ENCODE measurements around a stretch of chr12.

- PRO-cap, 2 experiments: no peak in any of the 2 experiments
These were observed 9.4 kb upstream of the C12orf75 start for GRCh38 chr12:105321041-105321499.

DNA sequence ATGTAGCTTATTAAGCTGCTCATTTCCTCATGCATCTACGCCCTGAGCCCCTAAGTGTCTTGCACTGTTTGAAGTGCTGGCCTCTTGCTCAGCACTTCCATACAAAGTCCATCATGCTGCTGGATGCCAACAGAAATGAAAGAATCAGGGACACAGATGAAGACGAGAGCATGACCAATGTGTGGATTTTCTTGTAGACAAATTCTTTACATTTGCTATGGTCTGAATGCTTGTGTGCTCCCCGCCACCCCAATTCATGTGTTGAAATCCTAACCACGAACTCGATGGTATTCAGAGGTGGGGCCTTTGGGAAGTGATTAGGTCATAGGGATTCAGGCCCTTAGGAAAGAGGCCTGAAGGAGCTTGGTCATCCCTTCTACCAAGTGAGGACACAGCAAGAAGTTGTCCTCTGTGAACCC, 54.5 kb downstream of the C12orf75 start:
- PRO-cap, 2 experiments: no peak in any of the 2 experiments

GRCh38 chr12:106080354-106080777, 58.4 kb downstream of the NUAK1 start:
- PRO-cap, 2 experiments: no peak in any of the 2 experiments

DNA sequence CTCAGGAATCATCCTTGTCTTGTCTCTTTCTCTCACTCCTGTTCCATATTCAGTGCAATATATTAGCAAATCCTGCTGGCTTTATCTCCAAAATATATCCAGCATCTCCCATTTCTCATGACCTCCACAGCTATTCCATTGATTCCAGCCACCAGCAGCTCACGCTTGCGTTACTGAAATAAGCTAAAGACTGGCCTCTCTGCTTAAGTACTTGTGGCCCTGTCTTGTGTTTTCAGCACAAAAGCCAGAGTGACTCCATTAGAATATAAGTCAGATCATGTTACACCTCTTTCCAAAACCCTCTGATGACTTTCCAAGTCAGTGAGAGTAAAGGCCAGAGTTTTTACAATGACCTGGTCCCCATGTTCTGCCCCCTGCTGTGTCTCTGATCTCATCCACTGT, 6.8 kb upstream of the CKAP4 start:
- PRO-cap, 2 experiments: no peak in any of the 2 experiments

DNA sequence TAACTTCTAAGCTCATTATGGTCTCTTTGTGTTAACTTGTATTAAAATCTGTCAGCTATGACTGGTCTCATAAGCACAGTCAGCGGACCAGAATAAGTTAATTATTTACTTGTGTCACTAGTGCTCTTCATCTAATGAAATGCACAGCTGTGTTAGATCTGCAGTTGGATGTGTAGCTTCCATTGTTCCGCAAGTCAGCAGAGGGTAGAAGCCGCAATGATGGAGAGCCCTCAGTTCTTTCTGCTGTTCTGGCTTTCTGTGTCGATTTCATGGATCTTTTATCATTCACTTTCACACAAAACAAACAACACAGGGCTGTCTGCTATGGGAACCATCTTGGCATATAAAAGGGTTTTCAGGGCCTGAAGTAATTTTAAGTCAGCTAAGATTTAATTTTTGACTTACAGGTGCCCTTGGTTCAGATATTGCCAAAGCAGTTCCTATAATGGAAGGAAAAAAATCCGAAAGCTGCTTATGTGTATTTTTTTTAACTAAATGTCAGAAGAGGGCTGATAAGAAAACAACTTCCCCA, 89.2 kb upstream of the RFX4 start:
- PRO-cap, 2 experiments: no peak in any of the 2 experiments

- PRO-cap, 2 experiments: no peak in any of the 2 experiments
These were observed 50.1 kb downstream of the RFX4 start for GRCh38 chr12:106633015-106633257.

DNA sequence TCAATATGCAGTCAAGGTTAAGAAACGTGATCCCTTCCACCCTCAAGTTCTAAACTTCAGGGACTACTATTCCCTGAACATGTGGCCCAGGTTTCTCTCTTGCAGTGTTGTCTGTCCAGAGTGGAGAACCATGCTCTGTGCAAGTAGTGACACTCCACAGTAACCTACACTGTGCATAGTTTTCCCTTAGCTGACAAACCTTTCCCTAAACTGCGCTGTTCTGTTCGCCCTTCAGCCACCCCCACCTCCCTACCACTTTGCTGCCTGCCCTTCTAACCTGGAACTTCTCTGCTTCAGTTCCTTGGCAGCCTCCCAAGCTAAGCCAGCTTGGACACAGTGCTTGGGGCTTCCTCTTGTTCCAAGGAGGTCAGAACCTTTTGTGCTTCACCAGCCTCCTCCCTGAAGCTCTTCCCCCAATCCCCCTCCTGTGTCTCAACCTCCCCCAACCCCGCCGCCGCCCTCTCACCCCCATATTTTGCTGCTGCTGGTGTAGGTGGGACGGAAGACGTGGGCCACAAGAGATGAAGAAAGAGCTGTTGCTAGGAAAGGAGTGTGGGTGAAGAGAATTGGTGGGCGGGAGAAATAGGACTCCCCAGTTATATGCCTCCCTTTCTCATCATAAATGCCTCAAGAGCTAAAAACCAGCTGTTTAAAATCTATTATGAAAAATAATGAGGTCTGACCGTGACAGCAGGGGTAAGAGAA, 8.1 kb upstream of the RIC8B start:
- PRO-cap, 2 experiments: no peak in any of the 2 experiments

DNA sequence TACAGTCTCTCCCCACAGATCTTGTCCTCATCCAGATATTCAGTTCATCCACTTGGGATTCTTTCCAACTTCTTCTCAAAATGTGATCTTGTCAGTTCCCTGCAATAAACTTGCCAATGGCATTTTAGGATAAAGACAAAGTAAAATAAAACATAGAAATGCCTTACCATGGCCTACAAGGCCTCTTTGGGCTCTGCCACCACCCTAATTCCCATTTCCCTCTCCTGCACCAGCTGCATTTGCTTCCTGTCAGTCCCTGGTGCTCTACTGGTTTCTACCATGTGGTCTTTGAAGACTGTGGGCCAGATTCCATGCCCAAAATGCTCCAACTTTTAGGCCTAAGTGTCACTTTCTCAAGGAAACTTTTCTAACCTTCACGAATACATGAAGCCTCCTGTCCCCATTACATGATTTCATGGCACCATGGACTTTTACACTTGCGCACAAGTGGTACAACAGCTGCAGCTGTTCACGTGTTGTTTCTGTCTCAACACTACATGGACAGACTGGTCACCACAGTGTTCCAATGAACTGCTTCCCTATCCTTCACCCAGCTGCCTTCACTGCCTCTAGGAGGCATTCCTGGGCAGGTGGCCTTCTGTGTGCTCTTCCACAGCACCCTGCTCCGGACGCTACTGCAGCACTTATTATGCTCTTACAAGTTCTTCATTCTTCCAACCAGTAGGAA, 1.7 kb downstream of the MTERF2 start:
- PRO-cap, 2 experiments: no peak in any of the 2 experiments

DNA sequence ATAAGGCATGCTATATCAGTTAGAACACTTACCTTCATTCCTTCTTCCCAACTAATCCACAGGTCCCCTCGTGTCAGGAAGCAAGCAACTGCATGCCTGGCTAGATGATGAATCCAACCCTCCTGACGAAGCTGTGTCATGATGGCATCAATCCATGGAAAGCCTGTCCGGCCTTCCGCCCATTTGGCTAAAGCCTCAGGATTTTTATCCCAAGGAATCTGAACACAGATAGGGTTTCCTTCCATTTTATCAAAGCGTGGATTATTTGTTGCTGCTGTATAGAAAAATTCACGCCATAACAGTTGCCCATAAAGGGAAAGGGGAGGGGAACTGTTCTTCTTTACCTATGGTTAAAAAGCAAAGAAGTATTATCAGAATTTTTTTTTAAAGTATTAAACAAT, 12.6 kb upstream of the MTERF2 start:
- PRO-cap, 2 experiments: no peak in any of the 2 experiments

- PRO-cap, 2 experiments: no peak in any of the 2 experiments
These were observed 14.8 kb downstream of the CRY1 start for GRCh38 chr12:107078567-107079029.

DNA sequence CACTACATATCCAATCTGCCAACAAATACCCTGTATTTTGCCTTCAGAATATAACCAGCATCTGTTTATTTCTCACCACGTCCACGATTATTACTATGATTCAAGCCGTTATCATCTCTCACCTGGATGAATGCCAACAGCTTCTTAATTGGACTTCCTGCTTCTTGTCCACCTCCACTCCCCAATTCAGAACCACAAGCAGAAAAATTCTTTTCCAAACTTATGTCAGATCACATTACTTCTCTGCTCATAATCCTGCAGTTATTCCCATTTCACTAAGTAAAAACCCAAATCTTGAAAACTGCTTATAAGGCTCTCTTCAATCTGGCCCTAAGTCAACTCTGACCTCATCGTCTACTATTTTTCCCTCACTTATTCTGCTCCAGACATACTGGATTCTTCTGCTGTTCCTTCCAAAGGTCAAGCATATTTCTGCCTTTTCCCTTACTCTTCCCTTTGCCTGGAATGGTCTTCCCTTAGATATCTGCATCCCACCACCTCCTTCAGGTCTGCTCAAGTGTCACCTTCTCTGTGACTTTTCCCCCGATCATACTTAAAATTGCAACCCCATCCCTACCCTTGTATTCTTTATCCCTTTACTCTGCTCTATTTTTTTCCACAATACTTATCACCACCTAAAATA, 1.9 kb downstream of the CRY1 start:
- PRO-cap, 2 experiments: no peak in any of the 2 experiments

DNA sequence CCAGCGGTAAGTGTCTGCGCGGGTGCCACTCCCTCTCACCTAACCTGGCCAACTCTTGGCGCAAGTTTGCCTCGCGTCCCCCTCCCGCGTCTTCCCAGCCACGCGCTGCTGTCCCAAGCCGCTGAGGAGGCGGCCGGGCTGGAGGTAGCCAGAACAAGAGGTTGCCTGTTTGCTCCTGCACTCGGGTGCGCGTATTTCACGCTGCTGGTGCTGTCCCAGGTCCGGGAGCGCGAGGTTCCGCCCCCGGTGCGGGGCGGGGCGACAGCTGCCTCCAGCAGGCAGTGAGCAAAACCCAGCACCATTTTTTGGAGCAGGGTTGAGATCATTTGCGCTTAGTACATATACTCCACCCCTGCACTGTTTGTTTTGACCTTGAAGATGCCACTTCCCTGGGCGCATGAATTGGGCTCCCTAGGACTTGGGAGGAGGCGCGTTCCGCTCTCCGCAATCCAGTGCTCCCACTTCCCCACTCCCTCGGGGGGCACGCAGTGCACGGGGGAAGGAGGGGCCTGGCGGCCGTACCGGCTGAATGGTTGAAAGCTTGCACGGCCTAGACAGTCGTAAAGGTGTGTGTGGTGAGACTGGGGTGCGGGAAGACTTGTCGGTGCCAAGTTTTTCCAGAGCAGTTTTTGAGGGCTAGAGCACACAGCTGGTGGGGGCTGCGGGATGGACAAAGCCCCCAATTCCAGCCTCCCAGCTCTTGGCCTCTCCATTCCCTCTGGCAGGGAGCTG, 2.0 kb downstream of the ABTB3 start:
- PRO-cap, 2 experiments: peak in 1 of 2 experiments; most common plus-strand start position 302 of the sequence (in 1); most common minus-strand start position 187 of the sequence (in 1)

- PRO-cap, 2 experiments: no peak in any of the 2 experiments
These were observed 78.7 kb downstream of the ABTB3 start for GRCh38 chr12:107396817-107397493.

DNA sequence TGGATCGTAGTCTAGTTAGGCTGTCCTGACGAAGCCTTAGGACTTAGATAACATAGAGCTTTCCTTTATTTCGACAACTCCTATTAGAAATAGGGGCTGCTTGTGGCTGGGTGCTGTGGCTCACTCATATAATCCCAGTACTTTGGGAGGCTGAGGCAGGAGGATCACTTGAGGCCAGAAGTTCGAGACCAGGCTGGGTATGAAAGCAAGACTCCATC, 145.1 kb upstream of the PWP1 start:
- PRO-cap, 2 experiments: no peak in any of the 2 experiments

GRCh38 chr12:107560350-107560737, 125.3 kb upstream of the PWP1 start:
- PRO-cap, 2 experiments: no peak in any of the 2 experiments

DNA sequence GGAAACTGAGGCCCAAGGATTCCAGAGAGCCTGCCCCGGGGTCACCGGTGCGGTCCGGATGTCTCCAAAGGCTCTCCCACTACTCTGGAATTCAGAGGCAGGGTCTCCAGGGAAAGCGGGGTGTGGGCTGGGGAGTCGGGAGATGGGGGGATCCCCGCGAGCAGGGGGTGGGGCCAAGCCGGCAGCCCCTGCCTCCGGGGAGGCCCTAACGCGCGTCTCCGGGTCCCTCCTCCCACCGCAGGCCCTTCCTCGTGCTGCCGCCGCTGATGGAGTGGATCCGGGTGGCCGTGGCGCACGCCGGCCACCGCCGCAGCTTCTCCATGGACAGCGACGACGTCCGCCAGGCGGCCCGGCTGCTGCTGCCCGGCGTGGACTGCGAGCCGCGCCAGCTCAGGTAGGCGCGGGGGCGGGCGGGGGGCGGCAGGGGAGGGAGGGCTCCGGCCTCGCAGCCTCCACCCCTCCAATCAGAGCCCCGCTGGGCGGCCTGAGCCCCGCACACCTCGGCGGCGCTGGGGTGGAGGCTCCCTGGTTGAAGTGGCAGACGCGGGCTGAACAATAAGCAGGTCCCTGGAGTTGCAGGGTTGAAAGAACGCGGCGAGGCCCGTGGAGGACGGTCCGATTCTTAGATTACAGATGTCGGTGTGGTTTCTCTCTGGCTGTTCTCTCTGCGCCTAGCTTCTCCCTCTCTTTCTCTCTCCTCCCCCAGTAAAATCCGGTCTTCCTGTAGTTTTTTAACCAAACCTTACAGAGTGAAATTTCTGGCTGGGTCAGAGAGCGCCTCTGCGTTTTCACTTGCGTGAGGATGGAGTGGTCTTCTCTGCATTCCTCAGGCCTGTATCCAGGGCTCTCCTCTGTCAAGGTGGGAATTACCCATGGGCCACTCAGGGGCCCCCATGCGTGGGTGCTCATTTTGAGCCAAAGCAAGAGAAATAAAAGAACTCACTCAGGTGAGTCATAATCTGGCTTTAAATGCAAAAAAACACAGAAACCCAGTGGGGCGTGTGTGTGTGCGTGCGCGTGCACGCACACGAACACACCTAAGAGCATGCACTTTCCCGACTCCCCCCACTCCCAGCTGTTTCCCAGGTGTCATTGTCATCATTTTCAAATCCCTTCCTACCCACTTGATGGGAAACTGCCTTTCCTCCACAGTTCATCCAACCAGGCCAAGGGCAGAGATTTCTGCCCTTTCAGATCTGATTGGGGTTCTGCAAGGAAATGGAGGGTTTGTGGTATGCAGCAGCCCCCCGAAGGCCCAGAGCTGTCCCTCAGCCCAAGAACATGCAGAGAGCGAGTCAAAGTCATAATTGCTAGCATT, 104.2 kb upstream of the PWP1 start:
- PRO-cap, 2 experiments: no peak in any of the 2 experiments

GRCh38 chr12:107660115-107660556, 25.5 kb upstream of the PWP1 start:
- PRO-cap, 2 experiments: no peak in any of the 2 experiments

GRCh38 chr12:107660728-107661289, 24.8 kb upstream of the PWP1 start:
- PRO-cap, 2 experiments: no peak in any of the 2 experiments

DNA sequence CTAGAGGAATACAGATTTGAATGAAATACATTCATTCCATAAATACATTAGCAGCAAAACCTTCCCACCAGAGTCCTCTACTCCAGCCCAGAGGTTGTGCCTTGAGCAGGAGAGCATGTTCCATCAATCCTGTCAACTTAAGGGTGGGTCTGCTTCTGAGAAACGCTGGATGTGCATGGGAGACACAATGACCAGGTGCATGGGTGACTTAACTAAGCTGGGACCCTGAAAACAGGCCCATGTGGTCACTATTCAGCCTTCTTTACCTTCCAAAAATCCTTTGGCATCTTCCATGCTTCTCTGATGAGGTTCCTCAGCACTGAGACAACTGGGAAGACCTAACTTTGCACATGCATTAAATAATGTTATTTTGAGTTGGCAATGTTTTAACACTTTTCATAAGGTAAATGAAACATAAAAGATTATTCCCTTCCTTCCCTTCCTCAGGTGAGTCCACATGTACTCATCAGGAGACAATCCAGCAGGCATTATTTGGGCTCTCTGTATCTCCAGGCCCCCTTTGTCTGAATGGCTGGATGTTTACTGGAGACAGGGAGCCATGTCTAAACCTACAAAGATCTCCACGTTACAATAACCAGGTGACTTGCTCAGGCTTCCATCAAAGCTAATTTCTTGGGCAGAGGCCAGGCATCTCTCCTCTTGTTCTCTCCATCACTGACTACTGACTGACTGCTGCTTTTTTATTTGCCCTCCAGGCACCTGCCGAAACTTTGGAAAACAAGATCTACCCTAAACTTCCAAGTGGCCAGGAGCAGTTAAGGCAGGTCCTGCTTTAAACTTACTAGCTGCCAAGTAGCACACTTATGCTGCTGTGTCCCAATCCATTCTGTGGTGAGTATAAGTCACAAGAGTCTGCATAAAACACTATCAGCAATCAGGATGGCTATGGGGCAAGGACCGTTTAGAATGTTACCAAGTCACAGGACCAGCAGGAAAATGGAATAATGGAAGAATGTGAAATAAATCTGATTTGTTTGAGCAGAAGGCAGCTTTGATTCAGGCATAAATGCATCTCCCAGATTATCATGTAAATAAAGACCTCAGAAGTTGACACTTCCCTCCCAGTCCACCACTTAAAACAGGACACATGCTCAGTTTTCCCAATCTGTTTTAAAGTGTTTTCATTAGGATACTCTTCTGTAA, 27.7 kb downstream of the PRDM4 start:
- PRO-cap, 2 experiments: no peak in any of the 2 experiments

GRCh38 chr12:108334138-108334825, 4.8 kb downstream of the CMKLR1 start:
- PRO-cap, 2 experiments: no peak in any of the 2 experiments